ENCODE results near the gene APEH.

DNA sequence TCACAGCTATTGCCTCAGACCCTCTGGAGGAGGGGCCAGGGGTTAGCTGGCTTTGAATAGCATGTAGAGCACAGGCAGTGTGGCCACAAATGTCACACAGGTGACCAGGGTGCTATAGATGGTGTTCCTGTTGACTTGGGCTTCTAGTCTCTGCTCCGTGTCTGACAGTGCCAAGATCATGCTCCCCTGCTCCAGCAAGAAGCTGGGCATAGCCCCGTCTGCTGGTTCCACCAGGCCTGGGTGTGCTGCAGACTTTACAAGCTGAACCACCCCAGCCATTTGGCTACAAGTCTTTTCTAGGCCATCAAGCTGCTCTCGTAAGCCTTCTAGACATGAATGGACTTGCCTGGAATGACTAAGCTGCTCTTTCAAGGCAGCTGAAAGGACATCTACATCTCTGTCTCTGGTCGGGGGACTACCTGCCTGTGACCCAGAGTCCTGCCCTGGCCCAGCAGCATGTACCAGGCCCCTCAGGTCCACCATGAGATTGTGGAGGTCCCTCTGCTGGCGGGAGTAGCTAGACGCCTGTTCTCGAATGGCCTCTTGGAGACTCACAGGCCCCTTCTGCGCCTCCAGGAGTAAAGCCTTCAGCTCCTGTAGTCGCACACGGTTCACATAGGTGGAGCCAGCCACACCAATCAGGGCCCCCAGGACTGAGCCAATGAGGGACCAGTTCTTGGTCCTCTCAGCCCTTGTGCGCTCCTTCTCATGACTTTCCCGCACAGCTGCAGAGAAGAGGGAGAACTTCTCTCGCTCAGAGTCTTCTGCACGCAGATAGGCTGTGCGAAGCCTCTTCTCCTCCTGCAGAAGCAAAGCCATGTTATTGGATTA is 2.7 kb upstream of the PLXNB1 start:
- PRO-cap = no peak

DNA sequence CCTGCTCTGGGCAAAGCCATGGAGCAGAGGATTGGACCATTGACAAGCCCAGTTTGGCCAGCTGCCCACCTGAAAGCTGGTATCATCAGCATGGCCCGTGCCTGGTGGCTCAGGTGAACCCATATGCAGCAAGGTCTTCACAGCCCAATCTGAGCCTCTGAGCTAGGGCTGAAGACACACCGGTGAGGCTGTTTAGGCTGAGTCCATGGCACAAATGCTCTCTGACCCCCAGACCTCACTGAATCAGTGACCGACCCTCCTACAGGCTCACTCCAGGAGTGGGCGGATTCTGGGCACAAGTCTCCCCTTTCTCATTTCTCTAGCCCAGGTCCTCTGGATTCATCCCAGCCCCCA is 971 bp downstream of the SHISA5 start:
- PRO-cap = no peak

DNA sequence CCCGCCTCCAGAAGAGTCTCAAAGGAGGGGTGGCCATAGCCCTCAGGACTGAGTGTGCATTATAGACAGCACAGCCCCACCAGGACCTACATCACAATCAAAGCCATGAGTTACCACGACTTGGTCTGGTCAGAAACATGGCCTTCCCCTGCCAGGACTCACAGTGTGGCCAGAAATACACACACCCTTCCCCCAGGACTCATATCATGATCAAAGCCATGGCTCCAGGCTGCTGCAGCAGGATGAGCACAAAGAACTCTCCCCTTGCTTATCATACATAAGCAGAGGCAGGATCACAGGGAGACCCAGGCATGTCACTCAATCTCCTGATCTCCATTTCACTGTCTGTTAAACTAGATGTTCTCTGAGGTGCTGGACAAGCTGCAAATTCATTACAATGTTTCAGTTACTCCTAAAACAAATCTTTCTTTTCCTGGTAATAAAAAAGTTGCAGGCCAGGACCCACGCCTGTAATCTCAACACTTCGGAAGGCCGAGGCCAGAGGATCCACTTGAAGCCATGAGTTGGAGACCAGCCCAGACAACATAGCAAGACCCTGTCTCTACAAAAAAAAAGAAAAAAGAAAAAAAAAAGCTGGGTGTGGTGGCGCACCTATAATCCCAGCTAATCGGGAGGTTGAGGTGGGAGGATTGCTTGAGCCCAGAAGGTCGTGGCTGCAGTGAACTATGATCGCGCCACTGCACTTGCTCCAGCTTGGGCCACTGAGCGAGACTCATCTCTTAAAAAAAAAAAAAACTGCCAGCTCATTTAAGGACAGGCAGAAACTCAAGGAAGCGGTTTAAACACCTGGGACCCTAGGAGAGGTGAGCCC is 1.2 kb downstream of the PFKFB4 start:
- PRO-cap = no peak

GRCh38 chr3:48570545-48571493 is 7.2 kb upstream of the UCN2 start:
- PRO-cap = no peak

GRCh38 chr3:48687101-48687629 is 1.4 kb upstream of the NCKIPSD start:
- PRO-cap = no peak

DNA sequence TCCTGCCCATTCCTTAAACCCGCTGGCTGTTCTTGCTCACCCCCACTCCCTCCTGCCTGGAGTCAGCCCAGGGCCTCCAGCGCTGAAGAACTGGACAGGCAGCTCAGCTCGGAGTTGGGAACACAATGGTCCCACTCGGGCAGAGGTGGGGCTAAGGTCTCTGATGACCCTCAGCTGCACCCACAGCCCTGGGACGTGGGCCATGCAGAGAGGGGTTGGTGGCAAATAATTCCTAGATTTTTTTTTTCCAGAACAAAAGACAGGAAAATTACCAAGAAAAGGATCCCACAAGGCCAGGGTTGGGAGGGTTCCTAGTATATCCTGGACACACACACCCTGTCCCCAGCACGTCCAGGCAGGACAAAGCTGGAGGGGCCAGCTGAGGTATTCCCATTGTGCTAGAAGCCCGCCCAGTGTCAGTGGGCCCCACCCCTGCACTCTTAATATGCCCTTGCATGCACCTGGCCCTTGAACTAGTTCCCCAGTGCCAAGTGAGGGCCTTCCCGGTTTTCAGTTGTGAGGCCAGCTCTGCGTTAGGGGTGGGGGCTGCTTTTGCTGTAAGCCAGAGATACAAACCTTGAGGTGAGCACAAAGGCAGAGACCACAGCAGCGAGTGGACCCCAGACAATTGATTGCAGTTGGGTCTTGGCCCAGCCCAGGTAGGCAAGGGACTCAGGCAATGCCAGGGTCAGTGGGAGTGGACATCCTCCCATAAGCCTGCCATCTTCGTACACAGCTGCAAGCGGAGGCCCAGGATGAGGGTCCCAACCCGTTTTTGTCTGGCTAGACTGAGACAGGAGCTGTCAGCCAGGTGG is 22.2 kb upstream of the IP6K2 start:
- PRO-cap = no peak

DNA sequence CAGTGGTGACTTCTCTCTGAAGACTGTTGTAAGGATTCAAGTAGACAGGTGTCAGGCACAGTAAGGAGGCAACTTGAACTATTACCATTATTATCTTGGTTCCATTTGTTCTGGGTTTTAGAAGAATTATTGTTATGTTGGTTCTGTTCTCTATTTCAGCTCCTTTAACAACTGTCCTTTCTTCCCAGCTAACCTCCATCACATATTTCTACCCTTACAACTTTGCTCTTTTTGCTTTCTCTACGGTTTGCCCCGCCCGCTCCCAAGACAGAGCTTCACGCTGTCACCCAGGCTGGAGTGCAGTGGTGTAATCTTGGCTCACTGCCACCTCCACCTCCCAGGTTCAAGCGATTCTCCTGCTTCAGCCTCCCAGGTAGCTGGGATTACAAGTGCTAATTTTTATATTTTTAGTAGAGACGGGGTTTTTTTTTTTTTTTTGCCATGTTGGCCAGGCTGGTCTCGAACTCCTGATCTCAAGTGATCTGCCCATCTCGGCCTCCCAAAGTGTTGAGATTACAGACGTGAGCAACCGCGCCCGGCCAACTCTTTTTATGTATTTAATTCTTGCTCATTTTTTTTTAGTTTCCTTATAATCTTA is 51.3 kb downstream of the PRKAR2A start:
- PRO-cap = no peak

GRCh38 chr3:48919373-48919626 is 658 bp downstream of the ARIH2 start:
- PRO-cap = no peak

DNA sequence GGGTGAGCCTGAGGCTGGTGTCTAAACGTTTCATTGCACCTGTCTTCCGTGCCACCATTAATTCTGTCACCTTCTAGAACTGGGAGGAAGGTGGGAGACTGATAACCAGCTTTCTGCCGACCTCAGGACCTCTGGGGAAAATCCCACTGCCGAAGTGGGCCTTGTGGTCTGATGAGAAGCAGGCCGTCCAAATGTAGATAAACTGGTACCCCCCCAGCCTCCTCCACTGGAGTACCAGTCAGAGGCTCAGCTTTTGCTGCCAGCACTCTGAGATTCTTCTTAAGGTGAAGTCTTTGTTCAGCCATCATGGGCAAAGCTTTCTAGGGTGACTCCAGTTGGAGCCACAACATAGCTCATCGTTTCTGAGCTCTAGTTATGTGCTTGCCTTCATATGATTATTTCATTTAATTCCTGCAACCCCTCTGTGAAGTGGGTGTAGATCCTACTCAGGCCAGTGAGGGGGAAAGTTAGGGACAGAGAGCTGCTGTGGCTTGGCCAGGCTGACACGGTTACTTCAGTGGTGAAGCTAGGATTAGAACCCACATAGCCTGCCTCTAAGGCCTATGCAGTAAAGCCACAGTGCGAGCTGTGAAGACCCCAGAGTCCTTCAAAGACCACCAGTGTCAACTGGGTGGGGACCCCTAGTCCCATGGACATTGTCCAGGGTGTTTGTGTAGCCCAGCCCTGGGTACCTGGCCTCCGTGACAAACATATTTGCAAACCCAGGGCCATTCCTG is 1.3 kb downstream of the P4HTM start:
- PRO-cap = no peak

DNA sequence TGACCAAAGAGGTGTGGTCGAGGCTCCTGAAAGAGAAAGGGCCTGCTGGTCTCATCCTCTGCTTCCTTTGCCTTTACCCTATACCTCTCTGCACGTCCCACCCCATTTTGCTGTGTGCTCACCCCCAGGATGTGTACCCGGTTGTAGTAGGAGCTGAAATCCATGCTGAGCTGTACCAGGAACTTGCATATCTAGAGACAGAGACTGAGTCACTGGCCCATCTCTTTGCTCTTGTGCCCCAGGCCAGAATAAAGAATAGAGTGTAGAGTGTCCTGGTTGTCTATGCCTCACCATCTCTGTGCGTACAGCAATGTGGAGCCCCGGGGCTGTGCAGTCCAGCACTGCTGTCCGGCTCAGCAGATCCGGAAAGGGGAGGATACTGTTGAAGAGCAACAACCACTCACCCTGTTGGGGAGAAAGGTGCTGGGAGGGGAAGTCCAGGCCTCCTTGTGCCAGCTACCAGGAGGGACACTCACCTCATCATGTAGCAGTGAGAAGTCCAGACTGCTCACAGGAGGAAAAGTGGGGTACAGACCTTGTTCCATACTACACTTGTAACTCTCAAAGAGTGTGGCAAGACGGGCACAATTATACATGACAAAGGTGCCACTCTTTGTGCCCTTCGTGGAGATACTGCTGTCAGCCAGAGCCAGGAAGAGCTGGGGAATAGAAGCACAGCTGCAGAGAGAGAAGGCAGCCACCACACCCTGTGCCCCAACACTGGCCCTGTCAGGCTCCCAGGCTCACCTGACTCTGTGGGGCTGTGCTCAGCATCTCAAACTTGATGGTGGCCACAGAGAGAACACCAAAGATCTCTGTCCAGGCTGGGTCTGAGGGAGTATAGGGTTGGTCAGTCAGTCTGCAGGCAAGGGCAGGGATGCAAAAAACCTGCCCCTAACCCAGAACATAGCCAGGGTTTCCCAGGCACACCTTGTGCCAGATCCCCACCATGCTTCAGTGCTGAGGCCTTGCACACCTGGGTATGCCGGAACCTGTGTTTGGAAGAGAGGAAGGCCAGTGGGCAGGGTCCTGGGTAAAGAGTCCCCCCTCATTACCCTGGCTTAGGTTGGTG is 2.4 kb downstream of the DALRD3 start:
- PRO-cap = no peak

DNA sequence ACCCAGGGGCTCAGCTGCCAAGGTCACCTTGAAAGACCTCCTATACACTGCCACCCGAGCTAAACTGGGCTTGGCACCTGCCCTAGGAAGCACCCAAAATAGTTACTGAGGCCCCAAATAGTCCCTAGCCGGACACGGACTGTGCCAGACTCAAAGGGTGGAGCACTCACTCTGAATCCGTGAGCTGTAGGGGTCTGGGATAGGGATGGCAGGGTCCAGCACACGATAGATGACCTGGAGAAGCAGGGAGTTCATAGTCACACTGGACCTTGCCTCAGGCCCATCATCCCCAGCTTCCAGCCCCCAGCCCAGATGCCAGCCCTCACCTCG is 1.7 kb downstream of the LAMB2 start:
- PRO-cap = no peak

GRCh38 chr3:49205196-49205633 is 5.9 kb downstream of the IHO1 start:
- PRO-cap = no peak

DNA sequence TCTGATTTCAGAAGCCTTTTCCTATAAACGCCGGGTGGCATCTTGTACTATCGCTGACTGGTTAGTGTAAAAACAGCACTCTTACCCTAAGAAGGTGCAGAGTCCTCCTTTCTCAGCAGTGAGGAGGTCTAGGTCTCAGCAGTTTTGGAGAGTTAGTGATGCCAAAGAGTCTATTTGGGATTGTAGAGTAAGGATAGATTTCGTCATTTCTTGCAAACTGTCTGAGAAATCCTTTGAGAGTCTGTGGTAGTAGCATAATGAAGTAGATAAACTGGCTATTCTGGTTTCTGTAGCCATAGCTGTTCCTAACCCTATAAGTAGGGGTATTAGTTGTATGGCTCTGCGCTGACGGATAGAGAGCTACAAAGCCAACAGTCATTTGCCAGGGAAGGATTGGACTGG is 22.6 kb downstream of the IHO1 start:
- PRO-cap = no peak

- PRO-cap = bidirectional peak, plus-strand start at chr3:49345348, minus-strand start at chr3:49345163
These were observed 5.2 kb upstream of the USP4 start for GRCh38 chr3:49344926-49345592.

- PRO-cap = no peak
These were observed 14.3 kb downstream of the RHOA start for GRCh38 chr3:49397351-49398000.

DNA sequence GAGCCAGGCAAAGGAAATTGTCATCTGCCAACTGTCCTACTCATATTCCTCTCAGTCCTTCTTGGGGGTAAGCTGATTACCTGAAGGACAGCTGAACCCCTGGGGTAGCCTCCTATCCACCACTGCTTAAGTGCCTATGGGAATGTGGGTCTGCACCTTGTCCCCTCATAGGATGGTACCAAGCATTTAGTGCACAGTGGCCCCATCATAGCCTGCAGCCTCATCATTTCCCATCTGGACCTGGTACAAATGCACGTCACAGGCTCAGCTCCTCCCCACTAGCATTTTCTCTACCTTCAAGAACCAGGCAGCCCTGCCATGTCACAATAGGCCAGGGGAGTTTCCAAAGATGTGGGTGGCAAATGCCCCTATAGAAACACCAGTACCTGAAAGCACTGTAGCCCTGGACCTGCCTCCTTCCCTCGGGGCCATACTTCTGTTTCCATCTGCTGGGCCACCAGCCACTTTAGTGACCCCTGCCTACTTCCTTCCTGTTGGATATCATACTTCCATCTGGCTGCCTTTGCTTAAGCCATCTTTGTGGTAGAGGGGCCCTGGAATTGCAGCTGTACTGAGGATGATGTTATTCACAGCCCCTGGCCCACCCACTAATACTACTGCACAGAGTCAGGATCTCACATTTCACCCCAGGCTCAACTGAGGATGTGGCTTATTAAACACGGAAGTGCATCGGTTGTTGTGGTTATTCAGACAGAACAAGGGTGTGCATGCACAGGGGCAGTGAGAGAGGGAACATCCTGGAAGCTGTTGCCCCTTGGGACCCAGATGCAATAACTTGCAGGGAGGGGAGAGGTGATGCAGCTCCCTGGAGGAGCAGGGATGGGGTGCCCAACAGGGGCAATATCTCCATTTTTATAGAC is 3.8 kb downstream of the TCTA start:
- PRO-cap = no peak

- PRO-cap = no peak
These were observed 21.6 kb upstream of the BSN start for GRCh38 chr3:49532359-49533414.

DNA sequence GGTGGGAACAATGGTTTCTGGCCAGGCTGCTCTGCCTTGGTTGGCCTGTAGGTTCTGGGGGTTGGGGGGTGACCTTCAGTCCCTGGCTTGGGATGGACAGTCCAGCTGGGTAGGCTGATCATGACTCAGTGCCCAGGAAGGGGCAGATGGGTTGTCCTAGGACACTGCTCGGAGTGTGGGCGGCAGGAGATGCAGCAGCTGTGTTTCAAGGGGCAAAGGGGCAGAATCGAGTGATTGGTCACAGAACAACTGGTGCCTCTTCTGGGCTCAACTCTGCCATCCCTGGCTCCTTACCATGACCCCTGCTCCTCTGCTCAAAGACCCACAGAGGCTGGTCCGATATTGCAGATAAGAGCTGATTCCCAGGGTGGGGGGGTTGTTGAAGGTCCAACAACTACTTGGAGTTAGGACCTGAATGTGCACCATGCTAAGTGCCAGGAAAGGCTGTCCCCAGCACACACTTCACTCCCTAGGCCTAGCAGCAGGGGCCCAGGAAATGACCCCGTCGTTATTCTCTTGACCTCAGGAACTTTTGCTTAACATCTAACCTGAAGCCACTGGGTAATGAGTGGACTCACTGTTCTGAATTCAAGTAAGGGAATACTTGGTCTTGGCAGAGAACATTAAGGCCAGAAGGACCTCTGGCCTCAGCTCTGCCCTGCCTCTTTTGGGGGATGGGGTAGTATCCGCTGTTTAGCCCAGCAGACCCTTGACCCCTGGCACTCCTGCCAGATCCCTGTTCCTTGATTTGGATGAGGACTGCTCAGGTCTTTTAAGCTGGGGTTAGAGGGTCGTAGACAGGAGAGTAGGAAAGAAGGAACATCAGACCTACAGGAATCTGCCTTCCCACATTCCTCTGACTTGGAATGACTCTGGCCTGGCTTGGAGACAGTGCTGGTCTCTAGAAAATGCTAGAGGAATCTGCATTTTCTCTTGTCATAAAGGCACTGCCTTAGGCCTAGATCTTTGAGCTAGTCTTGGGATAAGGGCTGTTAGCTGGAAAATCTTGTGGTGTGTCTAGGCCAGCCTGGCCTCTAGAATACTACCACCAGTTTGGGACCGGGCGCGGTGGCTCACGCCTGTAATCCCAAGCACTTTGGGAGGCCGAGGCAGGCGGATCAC is 17.8 kb upstream of the BSN start:
- PRO-cap = no peak

- PRO-cap = unidirectional peak, minus-strand start at chr3:49673797; unidirectional peak, minus-strand start at chr3:49674014; bidirectional peak, plus-strand start at chr3:49674351, minus-strand start at chr3:49674284
These were observed at the start of gene APEH for GRCh38 chr3:49673558-49674508. Gene APEH, plus strand, starts transcription at chr3:49674351.

DNA sequence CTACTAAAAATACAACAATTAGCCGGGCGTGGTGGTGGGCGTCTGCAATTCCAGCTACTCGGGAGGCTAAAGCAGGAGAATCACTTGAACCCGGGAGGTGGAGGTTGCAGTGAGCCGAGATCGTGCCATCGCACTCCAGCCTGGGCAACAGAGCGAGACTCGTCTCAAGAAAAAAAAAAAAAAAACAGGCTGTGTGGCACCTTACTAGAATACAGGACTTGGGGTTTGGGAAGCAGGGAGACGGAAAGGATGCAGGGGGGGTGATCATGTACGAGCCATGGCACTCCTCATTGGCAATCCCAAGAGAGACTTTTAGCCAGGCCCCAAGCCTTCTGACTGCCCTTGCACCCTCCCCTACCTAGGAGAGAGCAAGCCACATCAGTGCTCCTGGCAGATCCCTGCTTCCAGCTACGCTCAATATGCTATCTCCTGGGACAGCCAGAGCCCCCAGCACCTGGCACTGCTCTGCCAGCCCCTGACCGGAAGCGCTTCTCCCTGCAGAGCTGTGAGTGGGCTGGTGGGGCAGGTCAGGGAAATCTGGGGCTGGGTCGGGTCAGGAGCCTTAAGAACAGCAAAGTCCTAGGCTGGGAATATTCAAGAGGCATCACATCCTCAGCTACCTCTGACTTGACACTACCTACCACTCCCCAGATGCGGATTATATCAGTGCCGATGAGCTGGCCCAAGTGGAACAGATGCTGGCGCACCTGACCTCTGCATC is 825 bp upstream of the AMIGO3 start:
- PRO-cap = no peak